Measurements from ENCODE around the genes SVIP and CCDC179.

GRCh38 chr11:19976451-19977018 is 183.7 kb downstream of the DBX1 start:
- RRBS: no CpG with 5 or more reads among the region's 5 CpGs

- RRBS: no CpG with 5 or more reads among the region's 8 CpGs
Observed at GRCh38 chr11:20079901-20080451, 80.3 kb downstream of the DBX1 start.

- RRBS: no CpG with 5 or more reads among the region's 3 CpGs
Observed at GRCh38 chr11:20120875-20121643, 39.2 kb downstream of the DBX1 start.

- RRBS: no CpG with 5 or more reads among the region's 62 CpGs
Observed at GRCh38 chr11:21752643-21753656, 439.9 kb upstream of the ANO5 start.

DNA sequence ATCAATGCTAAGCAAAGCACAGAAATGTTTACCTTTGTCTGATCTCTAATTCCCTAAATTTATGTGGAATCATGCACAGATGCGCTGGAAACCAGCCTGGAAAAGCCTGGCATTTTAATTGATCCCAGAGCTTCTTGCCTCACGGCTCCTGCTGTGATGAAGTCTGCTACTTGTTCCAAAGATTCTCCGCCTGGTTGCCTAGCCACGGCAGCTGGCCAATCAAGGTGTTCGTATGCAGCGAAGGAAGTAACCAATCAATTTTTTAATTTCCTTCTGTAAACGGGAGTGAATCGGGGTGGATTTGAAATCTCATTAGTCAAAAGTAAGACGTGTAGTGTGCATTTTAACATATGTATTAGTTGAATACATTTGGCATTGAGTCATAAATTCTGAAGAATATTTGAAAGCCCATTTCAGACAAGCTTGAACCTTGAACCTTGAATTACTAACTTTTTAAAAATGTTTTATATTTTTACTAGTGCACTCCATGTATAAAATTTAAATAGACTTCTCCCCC is 133.7 kb downstream of the FANCF start:
- RRBS: no CpG with 5 or more reads among the region's 9 CpGs

GRCh38 chr11:22829105-22830362 is at the start of gene SVIP:
Gene SVIP, minus strand, starts transcription at chr11:22829801.
- RRBS: under 1% methylated on average over 11 of the region's 86 CpGs

DNA sequence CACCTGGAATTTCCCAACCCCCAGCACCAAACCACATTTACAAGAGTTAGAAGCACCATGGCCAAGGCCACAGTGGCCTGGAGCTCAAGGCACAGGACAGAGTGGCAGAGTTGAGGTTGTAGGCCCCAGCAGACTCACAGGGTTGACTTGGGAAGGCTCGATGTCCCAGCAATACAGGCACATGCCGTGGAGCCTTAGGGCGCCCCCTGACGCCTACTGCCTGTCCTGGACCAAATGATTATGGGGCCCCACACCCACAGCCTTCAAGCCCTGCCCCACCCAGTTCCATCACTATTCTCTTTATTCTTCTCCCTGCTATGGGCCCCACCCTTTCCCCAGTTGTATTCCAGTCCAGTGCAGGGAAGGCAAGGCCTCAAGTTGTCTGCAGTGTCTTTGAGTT is at the start of gene CCDC179:
CCDC179 (minus strand) TSS at position 236 of the 400 bp plus-strand sequence.
- RRBS: no CpG with 5 or more reads among the region's 4 CpGs

GRCh38 chr11:26188521-26189100 is 143.3 kb upstream of the ANO3 start:
- RRBS: no CpG with 5 or more reads among the region's 1 CpG

GRCh38 chr11:26756601-26757025 is 34.8 kb upstream of the SLC5A12 start:
- RRBS: no CpG with 5 or more reads among the region's 1 CpG

GRCh38 chr11:27055109-27055707 is 14.6 kb downstream of the BBOX1 start:
- RRBS: no CpG with 5 or more reads among the region's 6 CpGs

- RRBS: no CpG with 5 or more reads among the region's 36 CpGs
Observed at GRCh38 chr11:27219412-27220337, 143.3 kb downstream of the CCDC34 start.

GRCh38 chr11:27395453-27396683 is 32.9 kb upstream of the CCDC34 start:
- RRBS: no CpG with 5 or more reads among the region's 11 CpGs

GRCh38 chr11:27401642-27402494 is 38.9 kb upstream of the CCDC34 start:
- RRBS: no CpG with 5 or more reads among the region's 8 CpGs

DNA sequence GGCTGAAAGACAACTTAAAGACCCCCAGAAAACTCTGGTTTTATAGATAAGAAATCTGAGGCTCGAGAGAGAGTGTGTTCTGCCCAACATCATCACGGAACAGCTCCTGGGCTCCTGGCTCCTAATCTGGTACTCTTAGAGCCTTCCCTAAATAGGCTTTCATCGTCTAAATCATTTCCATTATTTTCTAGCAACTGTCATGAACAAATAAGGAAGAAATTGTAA is 1.7 kb upstream of the LGR4 start:
- RRBS: no CpG with 5 or more reads among the region's 3 CpGs

- RRBS: no CpG with 5 or more reads among the region's 3 CpGs
Observed at GRCh38 chr11:27634767-27635227, 65.5 kb downstream of the BDNF start.

DNA sequence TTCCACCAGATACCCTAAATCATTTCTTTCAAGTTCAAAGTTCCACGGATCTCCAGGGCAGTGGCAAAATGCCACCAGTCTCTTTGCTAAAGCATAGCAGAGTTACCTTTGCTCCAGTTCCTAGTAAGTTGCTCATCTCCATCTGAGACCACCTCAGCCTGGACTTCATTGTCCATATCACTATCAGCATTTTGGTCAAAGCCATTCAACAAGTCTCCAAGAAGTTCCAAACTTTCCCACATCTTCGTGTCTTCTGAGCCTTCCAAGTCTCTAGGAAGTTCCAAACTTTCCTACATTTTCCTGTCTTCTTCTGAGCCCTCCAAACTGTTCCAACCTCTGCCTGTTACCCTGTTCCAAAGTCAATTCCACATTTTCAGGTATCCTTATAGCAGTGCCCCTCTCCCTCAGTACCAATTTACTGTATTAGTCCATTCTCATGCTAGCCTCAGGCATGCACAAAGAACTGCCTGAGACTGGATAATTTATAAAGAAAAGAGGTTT is 14.4 kb downstream of the IMMP1L start:
- RRBS: no CpG with 5 or more reads among the region's 2 CpGs

DNA sequence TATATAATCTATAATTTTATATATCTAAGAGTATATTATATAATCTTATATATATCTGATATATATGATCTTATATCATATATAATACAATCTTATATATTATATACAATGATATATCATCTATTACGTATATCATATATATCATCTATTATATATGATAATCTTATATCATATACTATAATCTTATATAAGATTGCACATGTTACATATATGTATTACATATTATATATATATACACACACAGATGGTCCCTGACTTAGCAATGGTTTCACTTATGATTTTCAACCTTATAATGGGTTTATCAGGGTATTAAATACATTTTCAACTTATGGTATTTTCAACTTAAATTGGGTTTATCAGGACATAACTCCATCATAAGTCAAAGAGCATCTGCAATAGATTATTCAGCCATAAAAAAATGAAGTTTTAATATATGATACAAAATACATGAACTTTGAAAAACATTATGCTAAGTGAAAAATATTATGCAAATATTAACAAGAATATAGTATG is 12.5 kb downstream of the IMMP1L start:
- RRBS: no CpG with 5 or more reads among the region's 1 CpG

DNA sequence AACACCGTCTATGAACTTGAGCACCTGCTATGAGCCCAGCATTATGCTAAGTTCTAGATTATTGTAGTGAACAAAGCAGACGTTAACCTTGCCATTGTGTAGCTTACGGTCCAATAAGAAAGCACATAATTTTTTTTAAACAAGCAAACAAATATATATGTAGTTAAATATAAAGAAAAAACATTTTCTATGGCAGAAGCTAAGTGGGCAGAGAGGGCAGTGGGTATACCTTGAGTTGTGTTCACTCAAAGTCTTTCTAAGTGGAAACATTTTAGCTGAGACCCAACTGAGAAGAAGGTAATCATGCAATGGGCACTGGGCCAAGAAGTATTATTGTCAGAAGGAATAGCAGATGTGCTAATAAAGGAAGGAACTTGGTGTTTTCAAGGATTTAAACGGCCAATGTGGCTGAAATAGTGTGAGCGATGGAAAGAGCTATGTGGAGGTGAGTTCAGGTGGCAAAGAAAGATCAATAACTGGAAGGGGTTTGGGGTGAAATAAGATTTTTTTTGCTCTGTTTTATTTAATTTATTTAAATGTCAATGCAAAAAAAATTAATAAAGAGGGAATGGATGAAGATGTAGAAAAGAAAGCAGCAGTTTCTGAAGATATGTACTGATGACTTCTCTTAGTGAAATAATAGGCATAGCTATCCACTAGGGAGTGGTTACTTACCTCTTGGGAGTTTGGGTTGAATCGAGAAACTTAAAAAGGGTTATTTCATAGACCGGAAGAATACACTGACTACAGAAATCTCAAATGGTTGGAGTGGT is 102.3 kb downstream of the ELP4 start:
- RRBS: no CpG with 5 or more reads among the region's 7 CpGs